ENCODE measurements around the genes ATRAID and SLC30A3.

GRCh38 chr2:27110920-27111554 is 7.9 kb downstream of the CGREF1 start:
- PRO-cap, 3 experiments, result no peak in any of the 3 experiments
- RAMPAGE, long total RNA, 4 experiments, result no peak in any of the 4 experiments
- RRBS, result no CpG with 5 or more reads among the region's 18 CpGs

- PRO-cap, 3 experiments, result no peak in any of the 3 experiments
- RAMPAGE, long total RNA, 4 experiments, result no peak in any of the 4 experiments
- RRBS, result no CpG with 5 or more reads among the region's 12 CpGs
These were observed 774 bp downstream of the CGREF1 start for GRCh38 chr2:27118147-27118560.

- PRO-cap, 3 experiments, result no peak in any of the 3 experiments
- RAMPAGE, long total RNA, 4 experiments, result no peak in any of the 4 experiments
- RRBS, result no CpG with 5 or more reads among the region's 15 CpGs
These were observed 4.6 kb downstream of the ABHD1 start for GRCh38 chr2:27127820-27129069.

DNA sequence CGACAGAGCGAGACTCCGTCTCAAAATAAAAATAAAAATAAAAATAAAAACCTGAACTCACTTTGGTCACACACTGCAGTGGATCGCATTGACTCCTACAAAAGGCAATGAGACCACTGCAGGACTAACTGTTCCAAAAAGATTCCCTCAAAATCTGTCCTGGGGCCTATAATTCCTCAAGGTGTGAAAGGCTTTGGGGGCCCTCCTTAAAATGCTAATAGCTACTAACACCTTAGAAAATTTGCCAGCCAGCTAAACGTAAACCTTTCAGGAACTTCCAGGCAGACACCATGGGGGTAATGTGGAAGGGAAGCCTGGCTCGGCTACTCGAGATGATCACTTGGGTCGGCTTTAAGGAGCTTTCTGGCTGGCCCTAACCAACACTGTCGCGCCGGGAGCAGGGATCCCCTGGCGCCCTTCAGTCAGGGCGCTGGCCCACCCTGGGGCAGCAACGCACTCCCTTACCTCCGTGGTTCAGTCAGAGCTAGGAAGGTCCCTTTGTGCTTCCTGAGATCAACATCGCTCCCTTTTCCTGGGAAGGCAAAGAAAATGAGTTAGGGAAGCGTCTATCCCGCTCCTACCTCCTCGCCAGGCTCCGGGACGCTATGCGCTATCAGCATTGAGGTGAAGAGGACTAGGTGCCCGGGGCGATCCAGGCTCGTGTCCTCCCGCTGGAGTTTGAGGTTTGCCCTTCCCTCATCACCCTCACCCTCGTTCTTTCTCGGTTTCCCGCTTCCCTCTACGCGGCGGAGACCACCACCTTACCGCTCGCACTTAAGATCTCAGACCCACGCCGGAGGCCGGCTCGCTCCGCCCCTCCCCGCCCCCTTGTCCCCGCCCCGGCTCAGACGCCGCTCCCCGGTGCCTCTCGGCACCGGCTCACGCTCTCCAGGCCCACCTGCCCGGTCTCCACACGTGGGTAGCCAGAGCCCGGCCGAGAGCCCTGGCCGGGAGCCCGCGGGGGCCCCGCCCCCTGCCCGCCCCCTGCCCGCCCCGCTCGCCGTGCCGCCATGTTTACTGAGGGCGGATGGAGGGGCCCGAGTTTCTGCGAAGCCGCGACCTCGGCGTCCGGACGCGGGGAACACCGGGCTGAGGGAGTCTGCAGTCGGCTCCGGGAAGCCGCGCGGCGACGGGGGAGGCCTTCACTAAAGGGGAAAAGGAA is at the start of gene ATRAID:
Gene ATRAID, plus strand, starts transcription at position 1,040 of the 1,162 bp plus-strand sequence.
- PRO-cap, 3 experiments, result peak in 3 of 3 experiments; most common plus-strand start position 1,017 of the sequence (in 3); most common minus-strand start position 945 of the sequence (in 2)
- RAMPAGE, long total RNA, 4 experiments, result start-site peak on the plus strand in 1 of 4 experiments, centred at position 1,053 of the sequence, 78 reads per replicate; start-site peak on the minus strand in 3 of 4 experiments, centred at positions 802 to 967 of the sequence, 14 to 48 reads per replicate
- RRBS, result 2% methylated on average over 10 of the region's 80 CpGs

- PRO-cap, 3 experiments, result peak in 3 of 3 experiments; most common plus-strand start chr2:27263184 (in 1); most common minus-strand start chr2:27263047 (in 3)
- RAMPAGE, long total RNA, 4 experiments, result start-site peak on the minus strand in 2 of 4 experiments, at chr2:27263046-27263086 at its widest, 18 to 19 reads per replicate
- RRBS, result 2% methylated on average over 46 of the region's 73 CpGs
These were observed at the start of gene SLC30A3 for GRCh38 chr2:27262745-27263611. TSS of gene SLC30A3 (minus strand) at chr2:27263047.

DNA sequence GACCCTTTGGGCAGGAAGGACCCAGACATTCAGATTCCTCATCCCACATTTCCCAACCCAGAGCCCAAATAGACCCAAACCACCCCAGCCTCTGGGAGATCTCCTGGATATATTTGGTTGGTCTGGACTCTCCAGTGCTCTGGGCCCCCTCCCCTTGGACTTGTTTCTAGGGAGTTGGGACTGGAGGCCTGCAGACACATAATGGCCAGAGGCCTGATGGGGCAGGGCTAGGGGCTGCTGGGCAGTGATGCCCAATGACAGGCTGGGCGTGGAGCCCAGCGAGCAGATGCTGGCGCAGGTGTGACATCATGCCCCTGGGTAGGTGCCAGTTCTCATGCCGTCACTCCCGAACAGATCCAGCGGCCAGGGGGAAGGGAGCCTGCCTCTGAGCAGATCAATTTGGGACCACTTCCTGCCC is 6.3 kb downstream of the MPV17 start:
- PRO-cap, 3 experiments, result peak in 1 of 3 experiments; most common plus-strand start position 353 of the sequence (in 1); most common minus-strand start position 203 of the sequence (in 1)
- RAMPAGE, long total RNA, 4 experiments, result no peak in any of the 4 experiments
- RRBS, result no CpG with 5 or more reads among the region's 6 CpGs

DNA sequence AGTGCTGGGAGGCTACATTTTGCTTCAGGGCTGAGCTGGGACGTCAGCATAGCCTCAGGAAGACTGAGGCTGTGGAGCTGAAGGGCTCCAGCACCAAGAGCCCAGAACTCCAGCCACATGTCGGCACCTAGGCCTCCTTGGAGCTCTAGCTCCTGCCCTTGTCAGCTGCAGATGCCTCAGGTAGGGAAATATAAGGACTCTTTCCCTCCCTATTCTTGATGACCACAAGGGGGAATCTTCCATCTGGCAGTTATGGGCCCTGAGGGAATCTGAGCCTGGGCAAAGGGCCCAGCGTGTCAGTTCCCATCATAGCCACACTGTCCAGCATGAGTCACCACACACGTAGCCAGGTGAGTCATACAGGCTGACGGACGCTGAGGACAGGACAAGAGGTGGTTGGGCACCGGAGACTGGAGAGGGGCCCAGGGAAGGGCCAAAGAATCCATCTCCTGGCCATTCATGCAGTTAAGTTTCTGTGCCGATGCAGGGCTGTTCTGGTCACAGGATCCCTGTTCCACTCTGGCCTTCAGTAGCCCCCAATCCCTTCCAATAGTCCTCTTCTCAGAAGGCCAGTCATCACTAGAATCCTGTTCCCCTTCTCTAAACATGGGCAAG is 1.9 kb downstream of the MPV17 start:
- PRO-cap, 3 experiments, result peak in 3 of 3 experiments; most common plus-strand start position 464 of the sequence (in 2); most common minus-strand start position 163 of the sequence (in 2)
- RAMPAGE, long total RNA, 4 experiments, result no peak in any of the 4 experiments
- RRBS, result no CpG with 5 or more reads among the region's 8 CpGs

- PRO-cap, 3 experiments, result no peak in any of the 3 experiments
- RAMPAGE, long total RNA, 4 experiments, result no peak in any of the 4 experiments
- RRBS, result no CpG with 5 or more reads among the region's 8 CpGs
These were observed 14.6 kb downstream of the GTF3C2 start for GRCh38 chr2:27341846-27342440.

DNA sequence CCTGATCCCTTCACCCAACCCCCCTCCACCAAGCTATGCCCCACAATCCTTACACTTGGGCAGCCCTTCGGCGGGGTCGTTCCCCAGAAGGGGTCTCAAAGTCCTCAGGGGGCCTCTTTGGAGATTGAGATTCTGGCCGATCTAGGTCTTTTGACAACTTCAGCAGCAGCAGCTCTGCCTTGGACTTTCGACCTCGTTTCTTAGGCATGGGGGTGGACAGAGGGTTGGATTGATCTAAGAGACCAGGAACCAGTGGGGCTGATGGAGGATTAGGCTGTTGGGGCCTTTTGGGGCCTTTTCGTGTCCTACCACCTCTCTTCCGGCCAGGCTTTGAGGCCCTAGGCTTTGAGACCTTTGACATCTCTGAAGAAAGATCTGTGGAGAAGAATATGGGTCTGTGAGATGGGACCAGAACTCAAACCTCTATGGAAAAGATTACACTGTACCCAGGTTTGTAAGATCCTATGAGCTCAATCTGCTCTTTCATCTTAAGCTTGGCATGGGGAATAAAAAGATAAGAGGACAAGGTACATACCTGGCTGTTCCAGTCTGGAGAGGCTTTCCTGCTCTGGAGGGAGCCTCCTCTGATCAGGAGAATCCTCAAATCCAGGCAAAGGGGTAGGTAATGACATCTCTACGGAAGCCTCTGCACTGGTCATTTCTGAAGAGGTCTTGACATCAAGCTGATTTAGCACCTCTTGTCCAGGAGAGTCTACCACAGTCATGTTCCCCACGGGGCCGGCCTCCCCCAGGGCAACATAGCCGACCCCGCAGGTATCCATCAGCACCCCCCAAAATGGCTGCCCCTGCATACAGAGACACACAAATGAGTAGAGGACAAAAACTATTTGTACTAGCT is 13.6 kb downstream of the GTF3C2 start:
- PRO-cap, 3 experiments, result no peak in any of the 3 experiments
- RAMPAGE, long total RNA, 4 experiments, result no peak in any of the 4 experiments
- RRBS, result no CpG with 5 or more reads among the region's 13 CpGs

GRCh38 chr2:27384579-27385337 is 4.2 kb upstream of the ZNF513 start:
- PRO-cap, 3 experiments, result no peak in any of the 3 experiments
- RAMPAGE, long total RNA, 4 experiments, result start-site peak on the minus strand in 1 of 4 experiments, at chr2:27384829-27385024 at its widest, 308 reads per replicate
- RRBS, result no CpG with 5 or more reads among the region's 11 CpGs

DNA sequence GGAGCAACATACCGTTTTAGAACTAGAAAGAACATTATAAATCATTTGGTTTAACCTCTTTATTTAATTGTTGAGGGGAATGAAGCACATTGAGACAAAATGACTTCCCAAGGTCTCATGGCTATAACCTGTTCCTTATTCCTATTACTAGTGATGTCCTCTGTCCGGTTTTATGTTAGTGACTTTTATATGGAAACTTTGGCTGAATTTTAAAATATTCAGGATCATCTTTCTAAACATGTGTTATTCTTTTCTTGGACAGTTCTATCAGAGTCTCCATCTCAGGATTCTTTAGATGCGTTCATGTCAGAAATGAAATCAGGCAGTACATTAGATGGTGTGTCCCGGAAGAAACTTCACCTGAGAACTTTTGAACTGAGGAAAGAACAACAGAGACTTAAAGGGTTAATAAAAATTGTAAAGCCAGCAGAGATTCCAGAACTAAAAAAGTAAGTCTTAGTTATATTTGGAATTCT is 13.8 kb downstream of the SLC4A1AP start:
- PRO-cap, 3 experiments, result no peak in any of the 3 experiments
- RAMPAGE, long total RNA, 4 experiments, result start-site peak on the plus strand in 1 of 4 experiments, centred at position 357 of the sequence, 34 reads per replicate
- RRBS, result no CpG with 5 or more reads among the region's 4 CpGs

GRCh38 chr2:27723289-27723677 is 48.2 kb upstream of the MRPL33 start:
- PRO-cap, 3 experiments, result peak in 3 of 3 experiments; most common plus-strand start chr2:27723523 (in 1)
- RAMPAGE, long total RNA, 4 experiments, result no peak in any of the 4 experiments
- RRBS, result no CpG with 5 or more reads among the region's 7 CpGs

DNA sequence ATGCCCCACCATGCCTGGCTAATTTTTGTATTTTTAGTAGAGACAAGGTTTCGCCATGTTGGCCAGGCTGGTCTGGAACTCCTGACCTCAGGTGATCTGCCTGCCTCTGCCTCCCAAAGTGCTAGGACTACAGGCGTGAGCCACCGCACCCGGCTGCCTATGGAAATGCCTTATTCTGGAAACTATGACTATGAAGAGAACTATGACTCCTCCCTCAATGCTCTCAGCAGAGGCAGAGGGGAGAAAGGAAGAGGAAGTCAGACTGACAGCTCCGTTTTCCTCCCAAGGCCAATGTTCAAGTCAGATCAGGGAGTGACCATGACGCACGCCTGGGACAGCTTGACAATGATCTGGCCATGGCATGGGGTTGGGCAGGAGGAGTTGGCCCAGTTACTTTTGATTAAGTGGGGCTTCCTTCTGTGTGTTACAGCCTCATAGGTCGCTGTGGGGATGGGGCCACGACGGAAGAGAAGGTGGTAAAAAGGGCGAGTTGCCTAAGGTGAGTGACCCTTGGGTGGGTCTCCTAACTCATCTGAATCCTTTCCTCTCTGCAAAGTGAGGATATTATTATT is 44.2 kb upstream of the MRPL33 start:
- PRO-cap, 3 experiments, result peak in 3 of 3 experiments; most common plus-strand start position 226 of the sequence (in 1); most common minus-strand start position 167 of the sequence (in 2)
- RAMPAGE, long total RNA, 4 experiments, result no peak in any of the 4 experiments
- RRBS, result no CpG with 5 or more reads among the region's 11 CpGs

DNA sequence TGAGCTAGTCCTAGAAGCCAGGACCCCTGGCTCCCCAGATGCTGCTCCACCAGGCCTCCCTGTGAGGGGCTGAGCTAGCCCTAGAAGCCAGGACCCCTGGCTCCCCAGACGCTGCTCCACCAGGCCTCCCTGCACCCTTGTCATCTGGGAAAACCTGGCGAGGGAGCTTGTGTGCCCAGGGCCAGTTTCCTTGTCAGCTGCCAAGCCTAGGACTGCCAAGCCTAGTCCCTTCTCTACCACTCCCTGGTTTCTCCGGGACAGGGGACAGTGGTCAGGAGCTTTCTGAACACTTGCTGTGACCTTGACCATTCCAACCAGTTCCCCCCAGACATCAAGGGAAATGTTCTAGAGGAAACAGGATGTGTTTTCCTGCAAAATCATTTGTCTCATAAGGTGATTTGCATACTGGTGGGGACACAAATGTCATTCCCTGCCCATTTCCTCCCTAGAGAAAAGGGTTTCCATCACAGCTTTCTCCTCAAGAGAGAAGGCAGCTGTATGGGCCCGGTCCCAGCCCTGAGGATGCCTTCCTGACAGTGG is 41.2 kb upstream of the MRPL33 start:
- PRO-cap, 3 experiments, result peak in 3 of 3 experiments; most common plus-strand start position 196 of the sequence (in 1); most common minus-strand start position 142 of the sequence (in 2)
- RAMPAGE, long total RNA, 4 experiments, result no peak in any of the 4 experiments
- RRBS, result no CpG with 5 or more reads among the region's 4 CpGs

GRCh38 chr2:27798774-27799607 is 27.5 kb downstream of the MRPL33 start:
- PRO-cap, 3 experiments, result no peak in any of the 3 experiments
- RAMPAGE, long total RNA, 4 experiments, result no peak in any of the 4 experiments
- RRBS, result no CpG with 5 or more reads among the region's 14 CpGs

DNA sequence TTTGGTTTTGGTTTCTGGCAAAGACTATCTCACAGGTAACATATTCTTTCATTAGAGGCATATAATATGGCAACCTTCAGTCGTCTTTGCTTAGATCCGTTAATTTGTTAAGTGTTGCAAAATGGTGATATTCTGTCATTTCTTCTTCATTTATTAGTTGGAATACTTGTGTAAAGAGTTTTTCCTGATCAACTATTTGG is 75.4 kb downstream of the BABAM2 start:
- PRO-cap, 3 experiments, result no peak in any of the 3 experiments
- RAMPAGE, long total RNA, 4 experiments, result no peak in any of the 4 experiments
- RRBS, result no CpG with 5 or more reads among the region's 2 CpGs

GRCh38 chr2:28161071-28161412 is 231.6 kb upstream of the FOSL2 start:
- PRO-cap, 3 experiments, result no peak in any of the 3 experiments
- RAMPAGE, long total RNA, 4 experiments, result no peak in any of the 4 experiments
- RRBS, result no CpG with 5 or more reads among the region's 2 CpGs

DNA sequence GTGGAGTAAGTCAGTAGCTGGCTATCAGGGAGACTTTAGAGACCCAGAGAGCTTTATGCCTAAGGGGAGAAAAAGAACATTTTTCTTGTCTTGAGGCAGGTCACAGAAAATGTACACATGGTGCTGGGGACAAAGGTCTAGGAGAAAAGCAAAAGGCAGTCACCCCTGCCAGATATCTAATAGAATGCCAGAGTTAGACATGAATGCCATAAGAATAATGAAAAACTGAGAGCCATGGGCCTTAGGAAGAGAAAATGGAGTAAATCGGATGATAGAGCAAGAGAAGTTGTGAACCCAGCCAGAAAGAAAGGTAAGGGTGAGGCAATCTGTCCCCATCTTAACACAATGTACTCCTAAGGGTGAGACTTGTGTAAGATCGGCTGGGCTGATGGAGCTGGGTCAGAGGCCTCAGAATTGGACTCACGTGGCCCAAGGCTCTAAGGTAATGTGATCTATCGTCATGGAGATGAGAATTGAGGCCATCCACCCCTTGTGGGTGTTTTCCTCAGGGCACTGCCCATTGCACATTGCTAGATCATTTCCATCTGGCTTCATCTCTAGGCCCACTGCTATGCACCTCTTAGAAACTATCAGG is 229.2 kb upstream of the FOSL2 start:
- PRO-cap, 3 experiments, result no peak in any of the 3 experiments
- RAMPAGE, long total RNA, 4 experiments, result no peak in any of the 4 experiments
- RRBS, result no CpG with 5 or more reads among the region's 4 CpGs

GRCh38 chr2:28274736-28275736 is 117.6 kb upstream of the FOSL2 start:
- PRO-cap, 3 experiments, result peak in 1 of 3 experiments; most common plus-strand start chr2:28275654 (in 1)
- RAMPAGE, long total RNA, 4 experiments, result no peak in any of the 4 experiments
- RRBS, result no CpG with 5 or more reads among the region's 12 CpGs

GRCh38 chr2:28375751-28376041 is 17.0 kb upstream of the FOSL2 start:
- PRO-cap, 3 experiments, result no peak in any of the 3 experiments
- RAMPAGE, long total RNA, 4 experiments, result no peak in any of the 4 experiments
- RRBS, result no CpG with 5 or more reads among the region's 3 CpGs